Epithelial cell of proximal tubule (primary cell): ENCODE measurements around a stretch of chr11.

DNA sequence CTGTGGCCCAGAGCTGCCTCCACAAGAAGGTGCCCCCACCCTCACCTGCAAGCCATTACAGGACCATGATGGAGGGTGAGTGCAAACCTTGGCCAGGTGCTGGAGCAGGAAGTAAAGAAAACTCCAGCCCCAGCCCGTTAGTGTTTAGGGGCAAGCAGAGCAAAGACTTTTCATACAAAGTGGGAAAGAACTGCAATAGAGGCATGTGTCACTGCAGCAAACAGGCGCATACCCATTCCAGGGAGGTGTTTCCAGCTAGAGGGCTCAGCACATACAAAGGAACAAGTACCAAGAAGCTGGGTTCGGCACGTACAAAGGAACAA, 26.2 kb downstream of the SCN4B start:
- RAMPAGE, long total RNA: no peak
- RRBS: no CpG with 5 or more reads among the region's 4 CpGs

GRCh38 chr11:118213672-118214332, 11.0 kb downstream of the JAML start:
- RAMPAGE, long total RNA: no peak
- RRBS: no CpG with 5 or more reads among the region's 4 CpGs

DNA sequence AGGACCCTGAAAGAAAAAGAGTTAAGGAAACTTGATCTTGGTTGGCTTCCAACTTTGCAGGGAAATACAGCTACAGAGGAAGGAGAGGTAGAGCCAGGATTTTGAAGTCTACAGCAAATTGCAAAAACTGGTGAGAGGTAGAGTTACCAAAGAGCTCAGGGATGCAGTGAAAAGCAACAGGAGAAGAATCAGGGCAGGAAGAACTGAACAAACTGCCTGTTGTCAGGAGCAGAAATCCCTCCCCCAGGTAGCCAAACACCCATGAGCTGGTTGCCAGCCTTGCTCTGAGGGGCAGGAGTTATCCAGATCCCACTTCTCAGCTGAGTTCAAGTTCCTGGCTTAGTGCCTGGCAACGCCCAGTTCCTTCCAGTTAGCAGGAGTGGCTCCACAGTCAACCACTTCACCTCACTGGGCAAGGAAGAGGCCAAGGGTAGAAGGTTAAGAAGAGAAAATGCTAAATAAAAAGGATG, 1.8 kb upstream of the MPZL2 start:
- RAMPAGE, long total RNA: no peak
- RRBS: no CpG with 5 or more reads among the region's 1 CpG

GRCh38 chr11:118339307-118339745, 3.2 kb downstream of the CD3D start:
- RAMPAGE, long total RNA: no peak
- RRBS: no CpG with 5 or more reads among the region's 3 CpGs

- RAMPAGE, long total RNA: no peak
- RRBS: no CpG with 5 or more reads among the region's 3 CpGs
Observed at GRCh38 chr11:118495481-118495837, 31.8 kb upstream of the TTC36 start.

- RAMPAGE, long total RNA: no peak
- RRBS: no CpG with 5 or more reads among the region's 5 CpGs
Observed at GRCh38 chr11:118495896-118496436, 31.3 kb upstream of the TTC36 start.

- RAMPAGE, long total RNA: no peak
- RRBS: no CpG with 5 or more reads among the region's 10 CpGs
Observed at GRCh38 chr11:118543829-118544515, 13.0 kb downstream of the TMEM25 start.

GRCh38 chr11:118592580-118593096, 14.8 kb upstream of the PHLDB1 start:
- RAMPAGE, long total RNA: no peak
- RRBS: no CpG with 5 or more reads among the region's 2 CpGs

DNA sequence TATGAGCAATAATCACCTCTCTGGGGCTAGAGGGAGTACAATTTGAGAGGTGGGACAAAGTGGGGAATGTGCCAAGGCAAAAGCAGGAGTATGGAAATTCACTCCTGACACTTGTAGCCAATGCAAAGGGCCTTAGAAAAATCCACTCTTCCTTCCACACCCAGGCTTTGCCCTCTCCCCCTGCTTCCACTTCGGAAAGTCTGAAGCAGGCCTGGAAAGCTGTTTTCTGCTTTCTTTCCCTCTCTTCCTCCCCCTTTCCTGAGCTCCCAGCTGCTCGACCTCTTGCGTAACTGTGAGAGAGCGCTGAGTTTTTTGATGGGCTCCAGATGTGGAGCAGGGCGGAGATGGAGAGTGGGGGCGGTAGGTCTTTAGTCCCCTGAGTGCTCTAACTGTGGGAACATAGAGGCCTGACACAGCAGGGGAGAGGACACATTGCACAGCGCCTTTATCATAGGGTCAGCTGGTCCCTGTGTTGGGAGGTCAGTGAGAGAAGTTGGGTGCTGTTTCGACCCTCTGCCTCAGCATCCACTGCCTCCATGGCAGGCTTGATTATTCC, 2.0 kb upstream of the PHLDB1 start:
- RAMPAGE, long total RNA: no peak
- RRBS: no CpG with 5 or more reads among the region's 8 CpGs

DNA sequence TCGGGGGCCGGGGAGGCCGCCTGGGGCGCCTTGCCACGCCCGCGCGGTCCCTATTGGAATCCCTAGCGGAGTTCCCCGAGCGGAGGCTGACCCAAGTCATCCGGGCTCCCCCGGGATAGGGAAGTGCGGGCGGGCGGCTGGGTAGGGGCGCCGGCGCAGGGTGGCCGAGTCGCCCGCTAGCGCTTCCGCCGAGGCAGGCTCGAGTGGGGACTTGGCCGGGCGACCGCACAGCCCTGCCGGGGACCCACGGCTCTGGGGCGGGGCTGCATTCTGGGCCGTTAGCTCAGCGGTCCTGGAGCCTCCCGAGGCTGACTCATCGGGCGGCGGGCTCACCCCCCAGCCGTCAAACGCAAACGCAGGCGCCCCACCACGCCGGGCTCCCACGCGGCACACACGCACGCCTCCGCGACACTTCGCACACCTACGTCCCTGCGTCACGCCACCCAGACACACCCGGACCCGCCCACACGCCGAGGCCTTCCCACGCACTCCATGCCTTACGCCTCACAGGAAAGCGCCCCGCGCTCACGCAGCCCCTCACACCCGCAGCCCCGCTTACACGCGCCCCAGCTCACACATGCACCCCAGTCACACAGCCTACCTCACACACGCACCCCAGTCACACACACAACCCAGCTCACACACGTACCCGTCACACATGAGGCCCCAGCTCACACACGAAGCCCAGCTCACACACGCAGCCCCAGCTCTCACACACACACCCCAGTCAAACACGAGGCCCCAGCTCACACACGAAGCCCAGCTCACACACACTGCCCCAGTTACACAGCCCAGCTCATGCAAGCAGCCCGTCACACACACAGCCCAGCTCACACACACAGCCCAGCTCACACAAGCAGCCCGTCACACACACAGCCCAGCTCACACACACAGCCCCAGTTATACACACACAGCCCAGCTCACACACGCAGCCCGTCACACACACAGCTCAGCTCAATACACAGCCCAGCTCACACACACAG, 1.2 kb downstream of the PHLDB1 start:
- RAMPAGE, long total RNA: no peak
- RRBS: 3% methylated on average over 36 of the region's 79 CpGs

DNA sequence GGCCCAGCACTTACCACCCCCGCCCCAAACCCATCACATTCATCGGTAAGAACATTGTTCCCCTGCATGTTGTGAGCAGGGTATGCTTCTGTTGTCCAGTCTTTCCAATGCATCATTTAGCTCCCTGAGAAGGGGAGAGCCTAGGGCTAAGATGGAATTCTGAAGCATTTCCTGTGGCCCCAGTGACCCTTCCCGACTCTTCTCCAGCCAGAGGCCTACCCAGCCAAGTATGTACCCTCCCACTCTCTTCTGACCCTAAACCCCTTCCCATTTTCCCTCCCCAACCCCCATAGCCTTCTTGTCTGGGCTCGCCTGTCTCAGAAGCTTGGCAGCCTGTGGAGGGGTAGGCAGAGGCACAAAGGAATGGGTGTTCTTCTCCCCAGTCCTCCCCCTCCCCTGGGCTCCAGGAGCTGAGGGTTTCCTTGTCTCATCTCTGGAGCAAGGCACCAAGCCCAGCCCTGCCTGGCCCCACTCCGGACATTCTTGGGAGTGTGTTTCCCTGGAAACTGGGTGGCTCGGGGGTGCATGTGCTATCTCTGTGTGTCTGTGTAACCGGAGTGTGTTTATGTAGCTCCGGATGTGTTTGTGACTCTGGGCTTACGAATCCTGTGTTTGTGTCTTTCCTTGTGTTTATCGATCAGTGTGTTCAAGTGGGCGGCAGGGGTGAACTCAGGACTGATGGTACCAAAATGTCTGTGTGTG, 10.7 kb downstream of the PHLDB1 start:
- RAMPAGE, long total RNA: no peak
- RRBS: 37% methylated on average over 2 of the region's 11 CpGs

DNA sequence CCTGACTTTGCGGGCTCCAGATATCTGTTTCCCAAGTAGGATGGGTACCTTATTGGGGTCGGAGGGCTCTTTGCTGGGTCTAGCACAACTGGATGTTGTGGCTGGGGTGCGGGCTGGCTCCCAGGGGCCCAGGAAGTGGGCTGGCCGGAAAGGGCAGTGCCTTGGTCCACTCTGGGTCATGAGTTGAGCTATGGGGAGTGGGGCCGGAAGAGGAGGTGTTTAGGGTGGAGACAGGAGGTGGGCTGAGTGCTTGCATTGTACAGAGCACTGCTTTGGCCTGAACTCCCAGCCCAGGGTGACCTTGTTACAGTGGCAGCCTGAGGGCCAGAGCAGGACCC, 13.1 kb downstream of the PHLDB1 start:
- RAMPAGE, long total RNA: no peak
- RRBS: 7% methylated on average over 2 of the region's 5 CpGs

DNA sequence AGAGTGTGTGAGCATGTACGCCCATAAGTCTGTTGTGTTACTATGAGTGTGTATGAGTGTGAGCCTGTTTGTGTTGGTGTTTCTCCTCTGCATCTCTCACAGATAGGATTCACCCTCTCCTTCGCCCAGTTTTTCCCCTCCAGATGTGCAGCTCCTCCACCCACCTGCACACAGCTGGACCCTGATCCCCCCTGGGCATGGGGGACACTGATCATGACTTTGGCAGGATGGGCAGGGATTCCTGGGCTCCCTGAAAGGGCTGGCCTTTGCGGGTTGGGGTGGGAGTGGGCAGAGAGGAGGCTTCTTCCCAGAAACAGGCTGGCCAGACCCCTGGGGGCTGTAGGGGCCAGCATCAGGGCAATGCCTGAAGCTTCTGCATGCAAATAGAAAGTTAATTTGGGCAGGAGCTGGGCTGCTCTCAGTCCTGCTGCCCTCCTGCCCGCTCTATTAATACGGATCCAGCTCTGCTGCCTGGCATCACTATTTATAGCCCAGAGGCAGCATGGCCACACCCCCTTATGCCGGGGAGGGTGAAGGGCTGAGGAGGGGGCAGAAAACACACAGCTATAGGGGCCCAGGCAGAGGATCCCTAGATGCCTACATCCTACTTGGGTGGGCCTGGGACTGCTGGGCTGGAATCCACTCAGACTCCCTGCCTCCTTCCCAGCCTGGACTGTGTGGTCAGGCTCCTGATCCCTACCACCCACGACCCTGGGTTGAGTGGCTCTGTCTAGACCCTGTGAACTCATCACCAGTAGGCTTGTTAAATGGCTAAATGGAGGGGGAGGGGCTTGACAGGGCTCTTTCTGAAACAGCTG, 14.8 kb downstream of the PHLDB1 start:
- RAMPAGE, long total RNA: no peak
- RRBS: no CpG with 5 or more reads among the region's 7 CpGs

DNA sequence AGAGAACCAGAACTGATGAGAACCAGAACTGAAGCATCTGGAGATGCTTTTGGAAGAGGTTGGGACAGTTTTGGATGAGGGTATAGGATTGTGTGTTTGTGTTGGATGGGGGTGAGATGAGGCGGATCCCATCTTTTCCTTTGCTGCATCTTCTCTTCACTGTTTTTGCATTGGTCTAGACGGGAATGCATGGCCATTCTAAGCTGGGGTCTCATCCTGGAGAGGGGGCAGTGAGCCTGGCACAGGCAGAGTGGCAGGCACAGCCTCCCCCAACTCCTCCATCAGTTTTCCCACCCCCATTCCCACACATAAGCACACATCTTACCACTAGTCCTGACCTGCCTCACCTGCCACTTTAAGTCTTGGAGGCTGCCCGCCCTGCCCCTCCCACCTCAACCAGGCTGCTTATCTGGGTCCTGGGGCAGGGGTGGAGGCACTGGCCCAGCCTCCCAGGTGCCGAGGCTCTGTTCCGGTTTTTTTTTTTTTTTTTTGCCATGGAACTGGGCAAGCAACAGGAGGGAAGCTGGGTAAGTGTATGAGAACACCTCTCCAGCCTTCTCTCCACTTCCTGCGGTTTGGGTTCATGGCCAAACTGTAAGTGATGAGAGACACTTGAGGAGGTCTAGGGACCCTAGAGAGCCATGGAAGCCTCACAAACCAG, 22.3 kb downstream of the PHLDB1 start:
- RAMPAGE, long total RNA: no peak
- RRBS: no CpG with 5 or more reads among the region's 6 CpGs

DNA sequence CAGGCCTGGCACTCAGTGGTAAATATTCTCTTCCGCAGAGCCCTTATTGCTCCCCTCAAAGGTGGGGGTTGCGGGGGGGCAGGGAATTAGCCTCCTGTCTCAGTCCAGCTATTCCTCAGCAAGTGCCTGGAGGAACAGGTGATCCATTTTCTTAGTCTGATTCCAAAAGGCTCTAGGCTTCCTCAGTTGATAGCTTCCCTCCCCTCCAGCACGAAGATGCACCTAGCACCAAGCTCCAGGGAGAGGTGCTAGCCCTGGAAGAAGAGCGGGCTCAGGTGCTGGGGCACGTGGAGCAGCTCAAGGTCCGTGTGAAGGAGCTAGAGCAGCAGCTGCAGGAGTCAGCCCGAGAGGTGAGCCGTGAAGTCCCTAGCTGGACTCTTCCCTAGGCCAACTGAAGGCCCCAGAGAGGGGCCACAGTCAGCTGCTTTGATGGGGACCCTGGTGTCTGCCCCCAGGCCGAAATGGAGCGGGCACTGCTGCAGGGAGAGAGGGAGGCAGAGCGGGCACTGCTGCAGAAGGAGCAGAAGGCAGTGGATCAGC, 24.4 kb downstream of the PHLDB1 start:
- RAMPAGE, long total RNA: no peak
- RRBS: no CpG with 5 or more reads among the region's 11 CpGs

DNA sequence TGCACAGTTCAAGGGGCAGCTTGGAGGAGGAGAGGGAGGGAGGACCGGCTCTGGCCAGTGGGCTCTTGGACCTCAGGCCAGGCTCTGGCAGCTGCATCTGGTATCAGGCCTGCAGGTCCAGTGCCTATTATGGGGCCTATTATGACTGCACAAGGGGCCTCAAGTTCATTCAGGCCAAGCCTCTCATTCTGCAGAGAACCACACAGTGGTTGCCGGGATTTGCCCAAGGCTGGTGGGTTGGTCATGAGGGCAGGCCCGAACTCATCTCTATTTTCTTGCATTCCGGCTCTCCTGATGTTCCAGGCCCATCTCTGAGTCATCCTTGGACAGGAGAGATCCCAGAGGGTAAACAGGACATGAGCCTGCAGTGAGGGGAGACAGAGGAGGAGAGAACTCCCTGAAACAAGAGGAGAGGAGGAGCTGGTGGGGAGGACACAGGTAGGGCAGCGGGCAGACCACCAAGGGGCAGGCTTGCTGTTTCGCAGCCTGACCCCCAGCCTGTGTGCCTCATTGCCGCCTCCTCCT, 12.5 kb upstream of the TREH start:
- RAMPAGE, long total RNA: no peak
- RRBS: 58% methylated on average over 3 of the region's 7 CpGs

DNA sequence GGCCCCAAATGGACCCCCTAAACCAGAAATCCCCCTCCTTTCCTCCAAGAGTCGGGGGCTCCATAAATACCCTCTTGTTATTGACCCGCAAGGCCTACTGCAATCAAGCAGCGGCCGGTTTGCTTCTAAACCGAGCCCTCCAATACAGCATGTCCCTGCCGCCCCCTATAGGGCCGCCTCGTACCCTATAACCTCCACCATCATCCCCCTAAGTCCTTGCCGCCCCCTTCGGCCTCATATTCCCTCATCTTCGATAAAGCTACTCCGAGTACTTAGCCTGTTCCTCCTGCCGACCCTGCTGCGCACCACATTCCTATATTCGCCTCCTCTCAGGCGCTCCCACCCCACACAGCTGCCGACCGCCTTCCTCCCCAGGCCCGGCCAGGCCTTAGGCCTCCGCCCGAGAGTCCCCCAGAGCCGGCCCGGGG, 573 bp downstream of the DDX6 start:
- RAMPAGE, long total RNA: no peak
- RRBS: 5% methylated on average over 3 of the region's 23 CpGs

DNA sequence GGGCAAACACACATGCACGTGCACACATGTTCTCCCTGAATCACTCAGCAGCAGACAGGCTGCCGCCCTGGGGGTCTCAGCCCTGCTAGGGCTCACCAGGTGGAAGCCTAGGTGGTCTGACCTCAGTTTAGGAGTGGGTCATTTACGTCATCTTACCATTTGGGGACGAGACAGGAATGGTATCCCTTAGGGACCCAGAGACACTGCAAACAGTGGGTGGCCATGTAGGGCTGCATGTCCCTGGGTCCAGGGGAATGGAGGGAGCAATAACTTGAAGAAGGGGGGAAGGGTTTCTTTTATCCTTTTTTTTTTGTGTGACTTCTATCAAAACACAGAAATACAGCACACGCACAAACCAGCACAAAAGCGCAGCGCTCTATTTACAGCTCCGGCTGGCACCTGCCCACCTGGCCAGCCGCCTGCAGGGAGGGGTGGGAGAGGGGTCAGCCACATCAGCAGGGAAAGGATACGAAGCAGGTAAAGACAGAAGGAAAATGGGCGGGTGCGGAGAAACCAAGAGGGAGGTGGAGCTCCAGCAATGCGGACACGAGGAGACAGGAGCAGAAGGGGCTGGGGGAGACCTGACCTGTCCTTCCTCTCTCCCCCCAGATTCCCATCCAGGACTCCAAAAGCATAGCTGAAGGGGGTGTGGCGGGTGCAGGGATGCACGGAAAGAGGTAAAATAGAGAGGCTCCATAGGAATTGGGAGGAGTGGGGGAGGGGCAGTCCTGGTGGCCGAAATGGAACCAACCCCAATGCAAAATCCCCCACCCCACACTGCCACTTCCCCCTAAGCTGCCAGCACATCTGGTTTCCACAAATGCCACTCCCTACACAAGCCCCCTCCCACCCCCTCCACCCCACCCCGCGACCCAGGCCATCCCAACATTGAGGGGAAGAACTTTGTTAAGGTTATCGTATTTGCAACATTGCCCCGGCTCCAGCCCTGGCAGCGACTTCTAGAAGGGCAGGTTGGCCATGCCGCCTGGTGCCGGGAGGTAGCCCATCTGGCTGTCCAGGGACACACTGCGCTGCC, 14.1 kb downstream of the CXCR5 start:
- RAMPAGE, long total RNA: no peak
- RRBS: 96% methylated on average over 4 of the region's 25 CpGs

- RAMPAGE, long total RNA: no peak
- RRBS: no CpG with 5 or more reads among the region's 16 CpGs
Observed at GRCh38 chr11:118914155-118914993, 11.4 kb downstream of the BCL9L start.

DNA sequence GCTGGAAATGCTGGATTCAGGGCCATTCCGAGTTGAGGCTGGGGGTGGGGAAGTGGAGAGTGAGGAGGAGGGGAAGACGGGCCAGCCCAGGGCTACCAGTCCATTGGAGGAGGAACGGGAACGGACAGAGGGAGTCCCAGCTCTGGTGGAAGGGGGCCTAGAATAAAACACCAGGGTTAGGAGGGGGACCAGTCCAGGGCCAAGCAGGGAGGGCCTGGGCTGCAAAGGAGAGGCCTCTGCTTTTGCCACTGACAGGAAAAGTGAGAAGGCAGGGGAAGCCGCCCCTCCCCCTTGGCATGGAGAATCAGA, 4.3 kb downstream of the BCL9L start:
- RAMPAGE, long total RNA: no peak
- RRBS: no CpG with 5 or more reads among the region's 5 CpGs